ENCODE results near the genes ANXA4 and MXD1.

- PRO-cap, 2 experiments = no peak in any of the 2 experiments
Measured at GRCh38 chr2:69628605-69629097, 14.9 kb downstream of the AAK1 start.

DNA sequence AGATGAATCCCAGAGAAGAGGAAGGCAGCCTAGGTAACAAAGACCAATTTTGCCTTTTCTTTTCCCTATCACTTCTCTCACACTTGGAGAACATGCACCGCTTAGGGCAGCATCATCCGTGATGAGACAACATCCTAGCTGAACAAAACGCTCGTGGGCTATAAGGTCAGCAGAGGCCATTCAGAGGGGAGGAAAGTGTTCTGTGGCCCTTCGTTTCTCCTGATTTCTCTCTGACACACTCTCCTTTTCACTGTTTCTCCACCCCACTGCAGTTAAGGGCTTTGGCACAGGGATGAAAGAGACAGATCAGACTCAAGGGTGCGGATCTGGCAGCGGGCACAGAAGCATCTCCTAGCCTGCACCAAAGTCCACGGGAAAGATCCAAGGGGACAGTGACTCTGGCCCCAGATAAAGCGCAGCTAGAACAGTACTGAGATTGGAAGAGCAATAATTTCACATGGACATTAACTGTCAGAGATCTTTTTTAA, 2.4 kb downstream of the AAK1 start:
- PRO-cap, 2 experiments = no peak in any of the 2 experiments

- PRO-cap, 2 experiments = no peak in any of the 2 experiments
Measured at GRCh38 chr2:69650246-69650843, 6.8 kb upstream of the AAK1 start.

DNA sequence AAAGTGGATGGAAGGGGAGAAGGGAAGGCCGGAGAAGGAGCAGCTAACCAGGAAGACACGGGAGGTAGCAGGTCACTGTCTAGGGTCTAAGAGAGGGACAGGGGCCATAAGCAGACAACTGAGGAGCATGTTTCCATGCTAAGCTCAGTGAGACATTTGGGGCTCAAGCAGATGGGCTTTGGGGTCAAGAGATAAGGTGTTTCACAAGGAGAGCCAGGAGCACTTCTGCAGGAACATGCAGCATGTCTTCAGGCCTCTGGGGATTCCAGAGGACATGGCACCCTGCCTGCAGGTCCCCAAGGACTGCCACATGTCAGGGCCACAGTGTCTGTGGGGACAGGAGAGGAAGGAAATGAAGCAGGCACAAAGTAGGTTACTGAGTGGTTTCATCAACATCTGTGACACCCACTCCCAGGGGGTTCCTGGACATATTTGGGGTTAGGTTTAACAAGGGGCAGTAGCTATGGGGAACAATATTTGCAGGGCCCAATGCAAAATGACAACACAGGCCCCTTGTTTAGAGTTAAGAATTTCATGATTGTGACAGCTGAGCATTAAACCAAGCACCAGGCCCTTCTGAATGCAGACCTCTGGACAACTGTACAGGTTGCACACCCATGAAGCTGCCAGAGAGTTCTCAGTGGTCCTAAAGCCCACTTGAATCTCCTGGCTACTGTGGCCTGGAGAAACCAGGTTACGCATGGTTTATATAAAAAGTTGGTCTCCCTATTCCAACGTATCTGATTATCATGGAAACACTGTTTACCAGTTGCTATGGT, 48.4 kb upstream of the ANXA4 start:
- PRO-cap, 2 experiments = no peak in any of the 2 experiments

GRCh38 chr2:69704377-69704948, 37.5 kb upstream of the ANXA4 start:
- PRO-cap, 2 experiments = no peak in any of the 2 experiments

- PRO-cap, 2 experiments = peak in 1 of 2 experiments; most common plus-strand start chr2:69741932 (in 1); most common minus-strand start chr2:69741842 (in 1)
Measured at GRCh38 chr2:69741119-69742216, at the start of gene ANXA4. Gene ANXA4, plus strand, starts transcription at chr2:69742134.

DNA sequence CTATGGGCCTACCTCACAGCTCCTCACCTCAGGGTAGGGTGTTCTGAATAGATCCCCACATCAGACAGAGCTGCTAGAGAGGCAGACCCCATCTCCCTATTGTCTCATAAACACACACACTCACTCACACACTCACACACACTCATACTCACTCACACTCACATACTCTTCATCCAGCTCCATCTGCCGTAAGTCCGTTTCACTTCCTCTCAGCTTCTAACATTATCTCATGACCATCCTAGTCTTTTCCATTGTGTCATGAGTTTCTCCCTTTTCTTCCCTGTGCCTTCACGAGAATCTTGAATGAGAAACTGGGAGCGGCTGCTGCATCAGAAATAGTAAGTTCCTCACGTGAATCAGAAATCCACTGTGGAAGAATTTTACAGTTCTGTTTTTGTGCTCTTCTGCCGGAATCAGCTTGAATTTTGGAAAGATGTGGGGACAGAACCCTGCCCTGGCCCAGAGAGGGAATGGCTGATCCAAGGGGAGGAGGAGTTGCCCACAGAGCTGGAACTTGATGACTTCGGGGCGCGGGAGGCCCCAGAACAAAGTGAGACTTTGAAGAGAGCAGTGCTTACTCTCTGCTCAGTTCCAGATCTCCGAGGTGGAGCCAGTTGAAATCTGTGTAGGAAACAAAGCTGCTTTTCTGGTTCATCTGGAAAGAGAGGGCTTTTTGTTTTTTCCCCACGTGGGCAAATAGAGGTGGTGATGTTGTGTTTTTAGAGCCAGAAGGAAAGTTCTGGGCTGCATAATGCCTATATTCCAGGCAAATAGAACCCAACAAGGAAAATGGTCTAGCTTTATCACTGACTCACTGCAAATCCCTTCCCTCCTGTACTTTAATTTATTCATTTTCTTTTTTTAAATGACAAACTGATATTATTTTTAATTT, 21.1 kb downstream of the ANXA4 start:
- PRO-cap, 2 experiments = peak in 1 of 2 experiments; most common minus-strand start position 465 of the sequence (in 1)

DNA sequence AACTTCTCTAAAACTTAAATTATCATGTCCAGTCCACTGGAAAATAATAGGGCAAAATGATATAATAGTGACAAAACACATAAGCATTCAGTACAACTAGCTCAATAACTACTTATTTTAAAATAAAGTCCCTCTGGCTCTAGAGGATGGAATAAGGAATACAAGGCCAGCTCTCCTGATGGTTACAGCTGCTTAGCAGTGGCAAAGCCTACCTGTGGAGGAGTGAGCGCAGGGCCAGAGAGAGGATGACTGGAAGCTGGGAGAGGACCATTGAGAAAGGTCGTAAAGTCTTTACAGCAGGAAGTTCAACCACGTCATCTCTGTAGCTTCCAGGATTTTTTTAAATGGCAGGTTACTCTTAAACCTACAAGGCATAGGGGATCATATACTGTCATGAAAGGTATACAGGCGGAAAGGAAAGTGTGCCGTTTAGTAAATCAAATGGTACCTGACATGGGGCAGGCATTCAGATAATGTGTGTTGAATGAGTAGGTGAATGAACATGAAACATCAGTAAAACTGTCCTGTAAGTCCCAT, 26.3 kb downstream of the ANXA4 start:
- PRO-cap, 2 experiments = no peak in any of the 2 experiments

DNA sequence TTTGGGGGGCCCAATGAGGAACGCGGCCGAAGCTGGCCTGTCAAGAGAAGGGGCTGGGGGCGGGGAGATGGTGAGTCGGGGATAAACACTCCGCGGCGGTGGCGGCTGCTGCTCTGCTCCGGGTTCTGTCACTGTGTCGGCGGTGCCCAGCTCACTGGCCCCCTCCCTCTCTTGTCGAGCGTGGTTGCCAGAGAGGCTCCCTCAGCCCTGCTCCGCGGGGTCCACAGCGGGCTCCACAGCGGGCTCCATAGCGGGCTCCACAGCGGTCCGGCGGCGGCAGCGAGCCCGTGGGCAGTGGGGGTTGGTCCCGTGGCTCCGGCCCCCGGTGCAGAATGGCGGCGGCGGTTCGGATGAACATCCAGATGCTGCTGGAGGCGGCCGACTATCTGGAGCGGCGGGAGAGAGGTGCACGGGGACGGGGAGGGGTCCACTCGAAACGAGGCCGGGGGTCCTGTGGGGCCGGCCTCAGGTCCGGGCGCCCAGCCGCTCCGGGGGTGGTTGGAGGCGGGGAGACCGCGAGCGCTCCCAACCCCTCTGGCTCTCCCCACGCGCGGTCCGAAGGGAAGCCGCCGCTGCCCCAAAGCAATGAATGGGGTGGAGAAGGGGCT, at the start of gene MXD1:
TSS of gene MXD1 (plus strand) at position 111 of the 608 bp plus-strand sequence.
- PRO-cap, 2 experiments = peak in 1 of 2 experiments; most common plus-strand start position 111 of the sequence (in 1)

- PRO-cap, 2 experiments = no peak in any of the 2 experiments
Measured at GRCh38 chr2:69921114-69921999, 6.4 kb downstream of the MXD1 start.

DNA sequence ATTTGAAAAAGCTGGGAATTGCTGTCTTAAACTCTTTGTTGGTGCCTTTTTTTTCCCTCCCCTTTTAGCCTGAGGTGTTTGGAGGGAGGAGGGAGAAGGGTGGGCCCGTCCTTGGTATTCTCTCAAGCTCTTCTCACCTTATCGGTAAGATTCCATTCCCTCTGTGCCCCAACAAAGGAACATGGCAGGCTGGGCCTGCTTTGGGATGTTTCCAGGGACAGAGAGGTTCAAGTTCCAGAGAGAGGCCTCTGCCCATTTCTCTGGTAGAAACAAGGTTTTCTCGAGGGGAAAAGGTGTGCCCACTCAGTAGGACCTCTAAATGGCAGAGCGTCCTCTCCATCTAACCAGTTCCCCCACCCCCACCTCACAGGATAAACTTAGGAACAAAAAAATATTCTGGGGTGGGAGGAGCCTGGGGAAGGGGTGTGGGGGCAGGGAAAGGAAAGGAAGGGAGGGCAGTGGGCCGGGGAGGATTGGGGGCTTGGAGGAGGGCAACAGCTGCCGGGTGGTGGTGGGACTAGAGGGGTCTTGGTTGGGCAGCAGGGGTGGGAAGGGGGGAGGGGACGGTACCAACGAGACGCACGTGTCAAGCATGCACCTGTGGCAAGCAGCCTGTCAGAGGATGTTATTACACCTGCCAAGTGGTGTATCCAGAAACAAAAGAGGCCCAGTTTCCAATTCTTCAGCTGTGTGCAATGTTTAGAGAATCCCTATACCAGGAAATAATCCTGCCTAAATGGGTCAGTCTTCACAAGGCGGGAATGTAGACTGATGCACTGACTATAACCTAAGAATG, 2.1 kb downstream of the PCBP1 start:
- PRO-cap, 2 experiments = peak in 1 of 2 experiments; most common plus-strand start position 469 of the sequence (in 1); most common minus-strand start position 361 of the sequence (in 1)

- PRO-cap, 2 experiments = no peak in any of the 2 experiments
Measured at GRCh38 chr2:70104600-70105137, 17.4 kb downstream of the PCBP1 start.

DNA sequence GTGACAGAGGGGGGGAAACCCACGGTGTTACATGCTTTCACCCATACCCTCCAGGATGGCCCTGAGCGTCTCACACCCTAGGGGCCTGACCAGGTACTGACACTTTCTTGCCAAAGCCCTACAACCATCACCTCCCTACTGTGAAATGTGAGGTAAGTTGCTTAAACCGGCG, 49.8 kb downstream of the C2orf42 start:
- PRO-cap, 2 experiments = no peak in any of the 2 experiments

DNA sequence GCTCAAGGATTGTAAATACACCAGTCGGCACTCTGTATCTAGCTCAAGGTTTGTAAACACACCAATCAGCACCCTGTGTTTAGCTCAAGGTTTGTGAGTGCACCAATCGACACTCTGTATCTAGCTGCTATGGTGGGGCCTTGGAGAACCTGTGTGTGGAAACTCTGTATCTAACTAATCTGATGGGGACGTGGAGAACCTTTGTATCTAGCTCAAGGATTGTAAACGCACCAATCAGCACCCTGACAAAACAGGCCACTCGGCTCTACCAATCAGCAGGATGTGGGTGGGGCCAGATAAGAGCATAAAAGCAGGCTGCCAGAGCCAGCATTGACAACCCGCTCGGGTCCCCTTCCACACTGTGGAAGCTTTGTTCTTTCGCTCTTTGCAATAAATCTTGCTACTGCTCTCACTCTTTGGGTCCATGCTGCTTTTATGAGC, 41.8 kb downstream of the C2orf42 start:
- PRO-cap, 2 experiments = no peak in any of the 2 experiments

DNA sequence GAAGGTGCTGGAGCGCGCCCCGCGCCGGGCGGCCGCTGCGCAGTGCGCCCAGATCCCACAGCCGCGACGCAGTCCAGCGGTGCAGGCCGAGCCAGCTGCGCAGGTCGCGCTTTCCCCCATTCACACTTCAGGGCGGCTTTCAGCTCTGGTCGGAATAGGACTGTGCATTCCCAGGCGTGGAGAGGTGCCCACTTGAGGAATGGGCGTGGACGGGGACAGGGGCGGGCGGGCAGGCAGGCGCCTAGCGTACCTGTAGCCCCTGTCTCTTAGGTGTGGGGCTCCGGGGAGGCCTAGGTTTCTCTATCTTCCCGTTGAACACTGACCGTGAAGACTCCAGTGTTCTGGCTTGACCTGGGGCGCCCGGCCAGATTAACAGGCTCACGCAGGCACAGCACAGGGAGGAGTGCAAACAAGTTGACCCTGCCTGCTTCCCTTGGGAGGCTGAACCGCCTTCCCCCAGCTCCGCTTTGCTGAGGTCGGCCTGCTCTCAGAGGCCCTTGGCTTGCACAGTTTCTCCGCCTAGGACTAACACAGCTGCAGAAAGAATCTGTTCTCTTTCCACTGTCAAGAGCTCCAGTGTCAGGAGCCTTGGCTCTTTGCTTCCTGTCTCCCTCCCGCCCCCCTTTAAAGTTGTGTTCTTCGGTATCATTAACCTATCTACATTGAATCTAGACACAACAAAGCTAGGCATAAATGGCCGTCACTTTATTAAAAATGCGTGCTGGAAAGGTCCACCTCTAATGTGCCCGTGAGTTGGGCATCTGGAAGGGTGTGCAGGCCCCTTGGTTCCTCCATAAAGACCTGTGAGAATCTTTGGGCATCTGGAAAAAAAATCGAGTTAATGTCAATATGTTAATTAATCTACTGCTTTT, 600 bp downstream of the PCYOX1 start:
- PRO-cap, 2 experiments = peak in 1 of 2 experiments; most common minus-strand start position 527 of the sequence (in 1)

- PRO-cap, 2 experiments = no peak in any of the 2 experiments
Measured at GRCh38 chr2:70269463-70270136, 11.7 kb downstream of the PCYOX1 start.

GRCh38 chr2:70292634-70293608, 619 bp downstream of the SNRPG start:
- PRO-cap, 2 experiments = no peak in any of the 2 experiments

GRCh38 chr2:70328770-70329582, 27.1 kb upstream of the FAM136A start:
- PRO-cap, 2 experiments = no peak in any of the 2 experiments

GRCh38 chr2:70474299-70474796, 79.3 kb downstream of the TGFA start:
- PRO-cap, 2 experiments = no peak in any of the 2 experiments

- PRO-cap, 2 experiments = no peak in any of the 2 experiments
Measured at GRCh38 chr2:70481347-70482060, 72.1 kb downstream of the TGFA start.